Frontal cortex (tissue), 2 donors: Measurements from ENCODE around the genes KPTN, EHD2 and TPRX1.

- RAMPAGE, long total RNA = no peak
Observed at GRCh38 chr19:46944678-46945663, 74.7 kb upstream of the NPAS1 start.

- RAMPAGE, long total RNA = no peak
Observed at GRCh38 chr19:46976057-46976771, 43.4 kb upstream of the NPAS1 start.

DNA sequence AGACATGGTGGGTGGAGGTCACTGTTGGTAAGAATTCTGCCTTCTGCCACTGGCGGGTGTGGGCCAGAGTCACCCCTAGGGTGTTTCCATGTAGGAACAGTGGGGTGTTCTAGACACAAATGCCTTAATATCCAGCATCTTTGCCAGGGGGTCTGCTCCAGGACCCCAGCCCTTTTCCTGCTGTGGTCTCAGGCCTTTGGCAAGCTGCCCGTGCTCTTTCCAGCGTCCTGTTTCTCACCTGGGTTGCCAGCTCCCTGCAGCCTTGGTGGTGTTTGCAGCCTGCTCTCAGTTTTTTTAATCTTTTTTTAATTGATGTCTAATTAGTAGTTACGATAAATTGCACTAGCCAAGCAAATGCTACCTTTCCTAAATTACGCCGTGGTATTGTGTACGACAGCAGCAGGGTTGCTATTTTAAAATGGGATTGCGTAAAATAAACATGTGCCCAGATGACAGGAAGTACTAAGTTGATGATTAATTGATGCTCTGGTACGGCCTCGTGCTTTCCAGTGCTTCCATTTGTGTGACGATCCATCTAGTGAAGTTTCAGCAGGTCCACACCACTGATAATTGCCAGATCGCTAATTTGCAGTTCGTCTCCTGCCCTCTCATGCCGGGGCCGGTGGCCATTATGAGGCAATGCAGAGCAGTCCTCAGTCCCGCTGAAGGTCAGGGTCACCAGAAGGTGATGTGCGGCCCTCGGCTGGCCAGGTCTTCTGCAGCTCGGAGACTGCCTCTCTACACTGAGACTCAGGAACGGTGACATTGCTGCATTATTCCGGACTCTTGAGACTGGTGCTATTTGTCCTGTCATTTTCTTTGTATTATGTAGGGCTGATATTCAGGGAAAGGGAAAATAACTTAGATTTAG, 35.2 kb upstream of the NPAS1 start:
- RAMPAGE, long total RNA = no peak

GRCh38 chr19:47172202-47172778, 41.7 kb downstream of the SAE1 start:
- RAMPAGE, long total RNA = no peak

DNA sequence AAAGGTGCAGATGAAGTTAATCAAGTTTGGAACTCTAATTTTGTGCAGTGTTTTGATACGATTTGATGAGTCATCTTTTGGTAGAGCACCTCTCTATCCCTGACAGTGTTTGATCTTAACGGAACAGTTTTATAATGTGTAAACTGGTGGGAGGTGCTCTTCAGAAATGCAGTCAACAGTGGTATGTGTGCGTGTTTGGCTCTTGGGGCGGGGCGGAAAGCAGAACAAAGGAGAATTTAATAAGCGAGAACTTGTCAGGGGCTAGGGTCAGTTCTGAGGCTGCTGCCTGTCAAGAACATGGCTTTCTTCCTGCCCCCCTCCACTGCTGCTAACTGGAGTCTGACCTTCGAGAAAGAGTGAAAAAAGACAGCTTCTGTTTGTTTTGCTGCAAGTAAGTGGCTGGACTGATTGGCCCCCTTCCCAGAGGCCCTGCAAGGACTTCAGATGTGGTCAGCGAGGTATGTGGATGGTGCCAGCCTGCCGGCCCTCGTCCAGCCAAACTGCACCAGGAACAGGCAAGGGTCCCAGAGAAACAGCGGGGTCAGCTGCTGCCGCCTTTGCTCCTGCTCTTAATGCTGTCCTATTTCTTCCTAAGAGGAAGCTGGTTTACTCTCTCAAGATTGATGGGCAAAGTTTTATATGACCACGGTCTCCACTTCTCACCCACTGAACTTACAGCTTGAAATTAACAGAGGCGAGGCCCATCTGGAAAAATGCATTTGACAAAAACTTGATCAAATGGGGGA, 40.7 kb downstream of the BBC3 start:
- RAMPAGE, long total RNA = no peak

DNA sequence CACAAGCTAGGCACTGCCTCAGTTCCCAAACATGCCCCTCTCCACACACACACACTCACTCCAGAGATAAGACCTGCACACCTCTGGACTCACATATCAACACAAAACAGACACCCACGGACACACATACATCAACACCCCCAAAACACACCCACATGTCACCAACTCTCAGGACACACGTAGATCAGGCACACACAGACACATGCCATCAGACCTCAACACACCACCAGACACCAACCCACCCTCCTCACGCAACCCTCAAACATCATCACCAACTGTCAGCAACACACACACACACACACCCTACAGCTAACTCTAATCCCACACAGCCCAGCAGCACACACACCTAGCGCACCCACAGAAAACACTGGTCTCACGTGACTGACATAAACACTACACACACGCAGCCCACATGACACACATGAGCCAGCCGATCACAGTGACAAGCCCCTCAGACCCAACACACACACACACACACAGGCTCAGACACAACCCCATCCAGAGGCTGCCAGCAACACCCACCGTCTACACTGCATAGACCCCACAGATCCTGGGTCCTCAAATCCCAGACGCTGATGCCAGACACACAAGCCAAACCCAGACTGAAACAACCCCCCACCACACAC, 1.7 kb downstream of the BBC3 start:
- RAMPAGE, long total RNA = no peak

DNA sequence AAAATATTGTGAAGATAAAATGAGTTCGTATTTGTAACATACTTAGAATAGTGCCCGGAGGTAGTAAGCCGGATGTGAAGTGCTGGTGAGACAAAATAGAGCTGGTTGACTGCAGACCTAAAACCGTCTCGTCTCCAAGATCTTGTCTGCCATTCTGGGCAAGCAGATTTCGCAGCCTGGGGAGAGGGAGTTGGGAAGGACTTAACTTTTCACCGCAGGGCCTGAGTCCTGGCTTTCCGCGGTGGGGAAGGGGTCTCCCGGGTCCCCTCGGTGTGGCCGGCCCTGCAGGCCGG, 8.2 kb upstream of the BBC3 start:
- RAMPAGE, long total RNA = no peak

- RAMPAGE, long total RNA = no peak
Observed at GRCh38 chr19:47336735-47337378, 4.9 kb downstream of the C5AR2 start.

- RAMPAGE, long total RNA = no peak
Observed at GRCh38 chr19:47383320-47384139, 34.4 kb downstream of the DHX34 start.

DNA sequence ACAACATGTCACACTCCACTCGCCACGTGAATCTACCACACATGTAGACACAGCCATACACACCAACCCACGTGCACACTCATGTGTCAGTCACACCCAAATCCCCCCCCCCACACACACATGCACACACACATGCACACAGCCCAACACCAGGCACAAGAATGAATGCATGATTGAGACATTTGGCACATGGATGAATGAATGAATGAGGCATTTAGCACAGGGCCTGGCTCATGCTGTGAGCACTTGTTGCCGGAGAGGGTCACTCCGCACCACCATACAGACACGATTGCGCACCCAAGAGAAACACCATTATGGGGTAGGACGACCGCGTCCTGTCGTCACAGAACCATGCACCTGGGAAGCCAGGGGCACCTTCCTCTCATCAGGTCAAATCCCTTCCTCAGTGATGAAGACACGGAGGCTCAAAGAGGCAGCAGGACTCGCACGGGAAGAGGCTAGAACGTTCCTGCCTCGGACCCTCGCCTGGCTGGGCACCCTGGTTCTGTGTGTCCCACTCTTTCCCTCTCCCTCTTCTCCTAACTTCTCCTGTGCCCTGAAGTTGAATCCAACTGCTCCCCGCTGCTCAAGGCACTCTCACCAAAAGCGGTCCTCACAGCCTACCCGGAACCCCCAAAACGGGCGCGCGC, 1.4 kb downstream of the MEIS3 start:
- RAMPAGE, long total RNA = no peak

GRCh38 chr19:47421659-47422548, 2.6 kb upstream of the MEIS3 start:
- RAMPAGE, long total RNA = no peak

- RAMPAGE, long total RNA = no peak
Observed at GRCh38 chr19:47480114-47480495, 3.9 kb downstream of the KPTN start.

- RAMPAGE, long total RNA = no peak
Observed at GRCh38 chr19:47483446-47484562, at the start of gene KPTN. KPTN (minus strand) TSS chr19:47484219.

- RAMPAGE, long total RNA = no peak
Observed at GRCh38 chr19:47486442-47487051, 2.5 kb upstream of the KPTN start.

GRCh38 chr19:47623320-47623904, 14.5 kb downstream of the BICRA start:
- RAMPAGE, long total RNA = no peak

- RAMPAGE, long total RNA = no peak
Observed at GRCh38 chr19:47673699-47674225, 39.5 kb upstream of the EHD2 start.

- RAMPAGE, long total RNA = no peak
Observed at GRCh38 chr19:47712998-47713605, at the start of gene EHD2. EHD2 (plus strand) TSS chr19:47713422.

DNA sequence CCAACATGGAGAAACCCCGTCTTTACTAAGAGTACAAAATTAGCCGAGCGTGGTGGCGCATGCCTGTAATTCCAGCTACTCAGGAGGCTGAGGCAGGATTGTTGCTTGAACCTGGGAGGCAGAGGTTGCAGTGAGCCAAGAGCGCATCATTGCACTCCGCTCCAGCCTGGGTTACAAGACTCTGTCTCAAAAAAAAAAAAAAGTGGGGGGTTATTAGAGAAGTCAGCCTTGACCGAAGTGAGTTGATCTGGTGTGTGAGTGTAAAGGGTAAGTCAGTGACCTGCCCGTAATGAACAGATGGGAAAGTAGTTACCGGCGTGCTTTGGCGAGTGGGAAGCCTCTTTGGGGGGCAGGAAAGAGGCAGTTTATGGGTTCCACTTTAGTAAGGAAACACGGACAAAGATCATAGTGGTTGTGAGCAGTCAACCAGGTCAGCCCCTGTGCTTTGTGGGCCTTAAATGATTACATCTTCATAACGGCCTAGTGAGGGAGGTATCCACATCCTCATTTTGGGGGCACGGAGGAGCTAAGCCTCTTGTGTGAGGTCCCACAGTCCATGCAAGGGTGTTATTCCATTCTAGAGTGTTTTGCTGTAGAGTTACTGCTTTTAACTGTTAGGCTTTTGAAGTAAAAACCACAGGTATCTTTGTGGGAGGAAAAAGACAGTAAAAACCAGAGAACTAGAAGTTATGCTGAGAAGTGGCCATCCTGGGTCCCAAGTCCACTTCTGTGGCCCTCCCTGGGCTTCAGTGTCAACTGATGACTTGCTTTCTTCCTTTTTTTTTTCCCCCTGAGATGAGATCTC, 3.8 kb downstream of the NOP53 start:
- RAMPAGE, long total RNA = no peak

GRCh38 chr19:47751154-47751731, 5.9 kb downstream of the NOP53 start:
- RAMPAGE, long total RNA = no peak

GRCh38 chr19:47804375-47804704, at the start of gene TPRX1:
TPRX1 (minus strand) TSS chr19:47804551.
- RAMPAGE, long total RNA = no peak